Astrocyte (in vitro differentiated cells and primary cell): ENCODE measurements around a stretch of chr4.

- PRO-cap, result no peak
- RRBS, 2 experiments, result no CpG with 5 or more reads among the region's 2 CpGs
These were observed 59.8 kb downstream of the MRPL1 start for GRCh38 chr4:77922304-77922859.

DNA sequence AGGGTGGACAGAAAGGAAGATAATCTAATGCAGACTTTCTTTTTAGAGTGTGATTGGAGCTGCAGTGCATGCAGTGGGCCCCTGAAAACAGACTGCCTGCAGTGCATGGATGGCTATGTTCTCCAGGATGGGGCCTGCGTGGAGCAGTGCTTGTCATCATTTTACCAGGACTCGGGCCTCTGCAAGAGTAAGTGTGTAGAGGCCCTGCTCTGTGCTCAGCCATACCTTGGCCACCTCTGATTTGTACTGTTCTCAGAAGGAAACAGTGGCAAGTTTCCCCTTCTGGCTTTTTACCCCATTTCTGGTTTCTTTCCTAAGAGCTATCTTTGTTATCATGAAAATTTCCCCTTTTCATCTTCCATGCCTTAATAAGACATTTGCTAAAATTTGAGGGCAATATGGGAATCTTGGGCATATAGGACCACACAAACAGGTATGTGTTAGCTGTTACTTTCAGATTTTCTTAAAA lies 178.9 kb upstream of the ANXA3 start:
- PRO-cap, result no peak
- RRBS, 2 experiments, result no CpG with 5 or more reads among the region's 2 CpGs

DNA sequence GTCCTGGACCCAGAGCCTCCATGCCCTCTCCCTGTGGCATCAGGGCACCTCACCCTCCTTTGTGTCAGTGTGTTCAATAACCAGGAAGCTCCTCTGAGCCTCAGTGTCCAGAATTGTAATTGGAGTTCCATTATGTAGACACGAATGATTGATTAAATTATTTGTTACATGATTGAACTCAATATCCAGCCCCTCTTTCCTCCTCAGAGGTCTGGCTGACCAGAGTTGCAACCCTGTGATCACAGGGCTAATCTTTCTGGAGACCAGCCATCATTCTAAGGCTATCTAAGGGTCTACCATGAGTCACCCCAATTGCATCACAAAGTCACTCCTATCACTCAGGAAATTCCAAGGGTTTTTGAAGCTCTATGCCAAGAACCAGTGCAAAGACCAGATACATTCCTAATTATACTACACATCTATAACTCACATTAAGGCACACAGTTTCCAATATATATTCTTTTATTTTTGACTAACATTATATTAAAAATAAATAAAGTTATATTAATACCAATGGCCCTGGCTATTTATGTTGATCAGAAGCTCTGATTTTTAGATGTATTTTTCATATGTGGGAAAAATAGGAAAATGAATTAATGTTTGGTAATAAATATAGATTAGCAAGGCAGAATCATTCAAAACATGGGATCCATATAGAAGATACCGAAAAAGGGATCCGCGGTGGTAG lies 9.0 kb downstream of the ANXA3 start:
- PRO-cap, result no peak
- RRBS, 2 experiments, result no CpG with 5 or more reads among the region's 4 CpGs

- PRO-cap, result no peak
- RRBS, 2 experiments, result no CpG with 5 or more reads among the region's 1 CpG
These were observed 10.0 kb downstream of the ANXA3 start for GRCh38 chr4:78561314-78562214.

- PRO-cap, result no peak
- RRBS, 2 experiments, result no CpG with 5 or more reads among the region's 2 CpGs
These were observed 53.8 kb downstream of the PAQR3 start for GRCh38 chr4:78885237-78886051.

- PRO-cap, result unidirectional peak, plus-strand start at chr4:78905789
- RRBS, 2 experiments, result no CpG with 5 or more reads among the region's 1 CpG
These were observed 33.3 kb downstream of the PAQR3 start for GRCh38 chr4:78905736-78906444.

GRCh38 chr4:78911967-78913294 lies 26.8 kb downstream of the PAQR3 start:
- PRO-cap, result no peak
- RRBS, 2 experiments, result no CpG with 5 or more reads among the region's 5 CpGs

DNA sequence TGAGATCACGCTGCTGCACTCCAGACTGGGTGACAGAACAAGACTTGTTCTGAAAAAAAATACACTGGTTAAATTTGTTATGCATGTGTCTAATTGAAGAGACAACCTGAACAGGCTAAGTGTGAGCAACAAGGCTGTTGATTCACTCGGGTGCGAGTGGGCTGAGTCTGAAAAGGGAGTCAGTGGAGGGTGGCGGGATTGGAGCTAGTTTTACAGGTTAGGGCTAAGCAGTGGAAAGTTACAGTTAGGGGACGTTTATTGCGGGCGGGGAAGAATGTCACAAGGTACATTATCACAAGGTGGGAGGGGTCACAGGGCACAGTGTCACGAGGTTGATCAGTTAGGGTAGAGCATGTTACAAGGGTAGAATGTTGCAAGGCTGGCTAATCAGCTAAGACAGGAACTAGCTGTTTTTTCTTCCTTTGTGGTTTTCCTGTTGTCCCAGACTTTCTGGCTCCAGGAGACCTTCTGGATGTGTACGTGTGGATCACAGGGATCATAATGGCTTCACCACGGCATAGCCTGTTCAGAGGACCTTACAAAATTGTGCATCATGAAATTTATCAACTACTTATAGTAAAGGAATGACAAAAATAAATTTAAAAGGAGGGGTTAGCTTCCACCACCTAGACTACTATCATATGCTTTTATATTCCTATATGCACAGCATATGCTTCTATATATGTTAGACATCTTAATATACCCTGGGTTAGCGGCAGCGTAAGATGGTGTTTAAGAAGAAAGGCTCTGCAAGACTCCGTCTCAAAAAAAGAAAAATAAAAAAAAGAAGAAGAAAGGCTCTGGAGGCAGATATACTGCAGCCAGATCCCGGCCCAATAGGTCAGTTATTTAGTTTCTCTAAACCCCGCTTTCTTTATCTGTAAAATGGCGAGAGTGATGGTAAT lies 115.6 kb downstream of the NAA11 start:
- PRO-cap, result no peak
- RRBS, 2 experiments, result no CpG with 5 or more reads among the region's 16 CpGs

DNA sequence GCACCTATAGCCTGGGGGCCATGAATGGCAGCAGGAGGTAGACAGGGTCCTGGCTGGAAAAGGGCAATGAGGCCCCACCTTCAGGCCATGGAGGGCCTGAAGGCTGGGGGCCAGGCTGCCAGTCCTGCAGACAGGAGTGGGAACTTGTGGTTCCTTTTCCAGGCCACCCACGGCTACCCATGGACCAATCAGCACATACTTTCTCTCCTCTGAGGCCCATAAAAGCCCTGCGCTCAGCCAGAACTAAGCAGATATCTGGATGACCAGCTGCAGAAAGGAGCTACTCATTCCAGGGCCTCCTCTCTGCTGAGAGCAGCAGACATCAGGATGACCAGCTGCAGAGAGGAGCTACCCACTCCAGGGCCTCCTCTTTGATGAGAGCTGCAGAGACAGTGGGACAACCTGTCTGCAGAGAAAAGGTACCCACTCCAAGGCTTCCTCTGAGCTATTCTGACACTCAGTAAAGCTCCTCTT lies 67.2 kb downstream of the NAA11 start:
- PRO-cap, result no peak
- RRBS, 2 experiments, result no CpG with 5 or more reads among the region's 2 CpGs

- PRO-cap, result no peak
- RRBS, 2 experiments, result no CpG with 5 or more reads among the region's 2 CpGs
These were observed 52.0 kb upstream of the ANTXR2 start for GRCh38 chr4:80124669-80125795.

GRCh38 chr4:80182964-80184076 lies 14.0 kb upstream of the PRDM8 start:
- PRO-cap, result no peak
- RRBS, 2 experiments, result 1 to 4% methylated on average over 15 to 16 of the region's 61 CpGs

- PRO-cap, result no peak
- RRBS, 2 experiments, result no CpG with 5 or more reads among the region's 7 CpGs
These were observed 50.4 kb downstream of the PRKG2 start for GRCh38 chr4:81164501-81165167.

- PRO-cap, result no peak
- RRBS, 2 experiments, result no CpG with 5 or more reads among the region's 1 CpG
These were observed 20.1 kb upstream of the RASGEF1B start for GRCh38 chr4:81491743-81492362.

DNA sequence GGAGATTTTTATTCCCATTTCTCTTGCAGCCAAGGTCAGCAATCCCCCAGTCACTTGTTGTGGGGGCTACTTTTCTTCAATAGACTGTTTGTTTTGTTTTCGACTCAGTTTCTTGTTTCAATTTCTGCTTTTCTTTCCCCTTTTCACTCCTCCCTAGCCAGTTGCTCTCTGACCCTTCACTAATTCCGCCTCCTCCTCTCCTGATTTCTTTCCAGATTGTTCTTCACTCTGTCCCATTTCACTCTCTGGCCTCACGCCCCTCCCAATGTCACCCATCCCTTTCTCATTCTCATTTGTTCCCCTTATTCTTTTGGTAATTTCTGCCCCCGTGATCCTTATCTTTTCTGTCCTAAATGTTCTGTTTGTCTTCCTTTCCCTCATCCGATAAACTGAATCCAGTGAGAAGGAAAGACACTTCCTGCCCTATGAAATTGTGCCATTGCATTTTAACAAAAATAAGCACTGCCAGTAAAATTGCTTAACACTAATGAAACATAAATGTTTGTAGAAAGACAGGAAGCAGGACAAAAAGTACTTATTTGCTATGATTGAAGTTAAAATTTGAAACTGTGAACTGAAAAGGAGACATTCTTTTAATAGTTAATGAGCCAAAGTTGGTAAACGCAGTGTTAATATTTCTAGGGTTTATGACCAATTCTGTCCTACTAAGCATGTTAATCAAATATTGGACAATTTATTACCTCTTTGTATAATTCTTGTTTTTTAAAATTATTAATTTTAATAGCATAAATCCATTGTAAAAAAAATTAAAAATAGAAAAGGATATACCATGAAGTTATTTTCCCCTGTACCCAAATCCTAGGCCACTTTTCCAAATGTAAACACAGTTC lies 94.6 kb upstream of the RASGEF1B start:
- PRO-cap, result no peak
- RRBS, 2 experiments, result no CpG with 5 or more reads among the region's 6 CpGs

DNA sequence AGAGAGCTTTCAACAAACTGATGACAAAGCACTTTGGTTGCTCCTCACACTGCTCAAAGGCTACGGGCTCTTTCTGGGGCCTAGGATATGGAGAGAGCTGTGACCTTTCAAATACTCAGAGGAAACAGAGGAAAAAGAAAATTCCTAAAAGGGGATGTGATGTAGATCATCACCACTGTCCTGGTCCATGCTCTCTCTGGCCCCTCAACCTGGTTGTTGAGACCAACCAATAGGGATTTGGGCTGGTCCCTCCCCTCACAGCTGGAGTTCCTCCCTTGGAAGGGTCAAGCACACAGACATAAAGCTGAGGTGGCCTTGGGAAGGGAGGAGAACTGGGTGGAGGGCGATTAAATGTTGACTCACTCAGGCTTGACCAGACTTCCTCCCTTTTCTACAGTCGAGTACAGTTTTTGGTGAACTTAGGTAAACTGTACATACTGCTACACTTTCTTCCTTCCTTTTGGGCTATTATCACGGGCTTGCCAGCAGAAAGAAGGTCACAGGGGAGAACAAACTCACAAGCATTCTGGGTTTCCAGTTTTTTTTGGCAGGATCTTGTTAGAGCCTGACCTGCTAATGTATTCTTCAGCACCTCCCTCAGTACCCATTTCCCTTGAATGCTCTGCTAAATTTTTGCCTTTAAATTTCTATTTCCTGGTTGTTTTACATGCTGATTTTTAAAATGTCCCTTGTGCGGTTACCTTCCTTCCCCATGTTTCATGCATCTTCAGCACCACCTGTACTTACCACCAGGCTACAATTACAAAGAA lies 135.1 kb upstream of the RASGEF1B start:
- PRO-cap, result no peak
- RRBS, 2 experiments, result no CpG with 5 or more reads among the region's 5 CpGs

- PRO-cap, result no peak
- RRBS, 2 experiments, result no CpG with 5 or more reads among the region's 7 CpGs
These were observed 164.0 kb upstream of the RASGEF1B start for GRCh38 chr4:81635682-81636186.

GRCh38 chr4:82371224-82371805 lies 2.5 kb downstream of the HNRNPD start:
- PRO-cap, result no peak
- RRBS, 2 experiments, result no CpG with 5 or more reads among the region's 10 CpGs

DNA sequence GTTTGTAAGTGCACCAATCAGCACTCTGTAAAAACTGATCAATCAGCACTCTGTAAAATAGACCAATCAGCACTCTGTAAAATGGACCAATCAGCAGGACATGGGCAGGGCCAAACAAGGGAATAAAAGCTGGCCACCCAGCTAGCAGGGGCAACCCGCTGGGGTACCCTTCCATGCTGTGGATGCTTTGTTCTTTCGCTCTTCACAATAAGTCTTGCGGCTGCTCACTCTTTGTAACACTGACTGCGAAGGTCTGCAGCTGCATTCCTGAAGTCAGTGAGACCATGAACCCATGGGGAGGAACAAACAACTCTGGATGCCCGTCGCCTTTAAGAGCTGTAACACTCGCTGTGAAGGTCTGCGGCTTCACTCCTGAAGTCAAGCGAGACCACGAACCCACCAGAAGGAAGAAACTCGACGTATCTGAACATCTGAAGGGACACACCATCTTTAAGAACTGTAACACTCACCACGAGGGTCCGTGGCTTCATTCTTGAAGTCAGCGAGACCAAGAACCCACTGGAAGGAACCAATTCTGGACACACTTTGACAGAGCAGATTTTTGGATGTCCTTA lies 14.2 kb downstream of the HNRNPDL start:
- PRO-cap, result no peak
- RRBS, 2 experiments, result no CpG with 5 or more reads among the region's 15 CpGs

GRCh38 chr4:82426210-82427018 lies 3.8 kb downstream of the HNRNPDL start:
- PRO-cap, result no peak
- RRBS, 2 experiments, result no CpG with 5 or more reads among the region's 5 CpGs

- PRO-cap, result unidirectional peak, minus-strand start at chr4:82428828; unidirectional peak, minus-strand start at chr4:82428905; bidirectional peak, plus-strand start at chr4:82429585, minus-strand start at chr4:82429438
- RRBS, 2 experiments, result 2% methylated on average over 24 of the region's 68 CpGs
These were observed 1.3 kb downstream of the HNRNPDL start for GRCh38 chr4:82428730-82429507.